ENCODE results near the gene LRCH3.

- PRO-cap, 2 experiments, result no peak in any of the 2 experiments
Measured at GRCh38 chr3:197001683-197002627, 27.7 kb downstream of the MELTF start.

DNA sequence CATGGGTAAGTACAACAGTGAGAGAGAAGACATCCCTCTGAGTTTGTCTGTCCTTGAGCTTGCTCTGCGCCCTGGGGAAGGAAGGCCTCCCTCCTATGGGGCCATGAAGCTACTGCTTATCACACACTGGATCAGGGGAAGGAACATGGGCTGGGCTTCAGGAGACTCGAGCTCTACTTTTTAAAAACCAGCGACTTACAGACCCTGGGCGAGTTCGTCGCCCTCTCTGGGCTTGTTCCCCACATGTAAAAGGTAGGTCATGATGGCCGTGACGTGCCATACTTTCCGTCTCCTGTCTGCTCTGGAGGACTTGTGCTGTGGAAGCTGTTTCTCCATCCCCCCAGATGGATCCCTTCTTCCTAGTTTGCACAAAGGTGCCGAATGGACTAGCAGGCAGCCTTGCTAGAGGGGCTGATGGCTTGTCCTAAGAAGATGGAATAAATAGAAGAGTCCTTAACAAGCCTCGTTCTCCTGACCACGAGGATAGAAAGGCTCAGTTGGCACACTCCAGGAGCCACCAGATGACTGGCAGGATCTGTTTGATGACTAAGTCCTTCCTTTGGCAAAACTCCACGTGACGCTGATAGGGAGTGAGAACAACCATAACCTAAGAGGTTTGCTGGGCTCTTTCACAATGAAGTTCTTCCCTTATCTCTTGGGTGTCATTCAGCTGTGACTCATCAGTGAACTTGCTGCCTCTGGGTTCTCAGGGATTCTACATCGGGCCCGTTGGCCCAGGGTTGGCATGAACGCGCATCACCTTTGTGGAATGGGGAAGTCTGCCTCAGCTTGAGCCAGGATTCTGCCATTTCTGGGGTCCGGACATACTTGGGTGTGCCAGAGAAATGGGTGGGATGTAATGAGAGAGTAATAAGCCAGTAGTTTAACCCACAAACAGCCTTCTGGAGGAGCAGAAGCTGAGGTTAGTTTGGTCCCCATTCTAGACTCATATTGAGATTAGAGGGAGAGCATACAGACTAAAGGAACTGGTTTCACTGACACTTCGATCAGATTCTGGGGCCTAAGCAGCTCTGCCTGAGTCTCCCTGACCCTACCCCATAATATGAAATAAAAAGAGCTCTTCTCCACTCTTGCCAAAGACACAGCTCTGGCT, 1.7 kb upstream of the MELTF start:
- PRO-cap, 2 experiments, result no peak in any of the 2 experiments

GRCh38 chr3:197119251-197119969, 89.8 kb upstream of the MELTF start:
- PRO-cap, 2 experiments, result no peak in any of the 2 experiments

DNA sequence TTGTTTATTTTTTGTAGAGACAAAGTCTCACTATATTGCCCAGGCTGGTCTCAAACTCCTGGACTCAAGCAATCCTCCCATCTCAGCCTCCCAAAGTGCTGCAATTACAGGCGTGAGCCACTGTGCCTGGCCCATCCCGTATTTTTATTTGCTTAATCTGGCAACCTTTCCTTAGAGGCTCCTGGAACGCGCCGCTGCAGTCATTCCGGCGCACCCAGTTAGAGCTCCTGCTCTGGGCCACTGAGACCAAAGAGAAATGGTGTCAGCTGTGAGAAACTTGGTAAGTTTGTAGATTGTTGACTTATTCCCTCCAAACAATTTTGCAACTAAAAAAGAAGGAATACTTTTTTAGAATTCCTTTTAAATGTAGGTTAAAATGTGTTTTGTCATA, 77.9 kb downstream of the BDH1 start:
- PRO-cap, 2 experiments, result no peak in any of the 2 experiments

GRCh38 chr3:197494847-197495255, 60.9 kb downstream of the BDH1 start:
- PRO-cap, 2 experiments, result no peak in any of the 2 experiments

DNA sequence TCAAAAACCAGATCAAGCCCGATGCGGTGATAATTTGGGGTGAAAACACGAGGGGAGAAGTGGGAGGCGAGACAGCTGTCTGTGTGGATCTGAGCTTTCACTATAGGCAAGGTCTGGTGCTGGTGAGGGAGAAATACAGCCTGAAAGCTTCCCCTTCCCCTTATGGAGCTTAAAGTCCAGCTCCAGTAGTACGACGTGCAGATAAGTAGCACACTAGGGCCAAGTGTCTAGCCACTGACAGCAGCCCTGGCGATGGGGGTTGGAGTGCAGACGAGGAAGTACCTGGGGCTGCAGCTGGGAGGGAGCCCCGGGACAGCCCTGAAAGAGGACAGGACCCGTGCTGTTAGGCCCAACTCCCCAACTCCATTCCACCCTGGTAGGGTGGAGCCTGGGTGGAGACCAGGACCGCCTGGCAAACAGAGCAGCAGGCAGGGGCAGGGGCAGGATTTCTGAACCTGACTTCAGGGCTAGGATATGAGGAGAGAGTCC, 43.1 kb downstream of the BDH1 start:
- PRO-cap, 2 experiments, result no peak in any of the 2 experiments

DNA sequence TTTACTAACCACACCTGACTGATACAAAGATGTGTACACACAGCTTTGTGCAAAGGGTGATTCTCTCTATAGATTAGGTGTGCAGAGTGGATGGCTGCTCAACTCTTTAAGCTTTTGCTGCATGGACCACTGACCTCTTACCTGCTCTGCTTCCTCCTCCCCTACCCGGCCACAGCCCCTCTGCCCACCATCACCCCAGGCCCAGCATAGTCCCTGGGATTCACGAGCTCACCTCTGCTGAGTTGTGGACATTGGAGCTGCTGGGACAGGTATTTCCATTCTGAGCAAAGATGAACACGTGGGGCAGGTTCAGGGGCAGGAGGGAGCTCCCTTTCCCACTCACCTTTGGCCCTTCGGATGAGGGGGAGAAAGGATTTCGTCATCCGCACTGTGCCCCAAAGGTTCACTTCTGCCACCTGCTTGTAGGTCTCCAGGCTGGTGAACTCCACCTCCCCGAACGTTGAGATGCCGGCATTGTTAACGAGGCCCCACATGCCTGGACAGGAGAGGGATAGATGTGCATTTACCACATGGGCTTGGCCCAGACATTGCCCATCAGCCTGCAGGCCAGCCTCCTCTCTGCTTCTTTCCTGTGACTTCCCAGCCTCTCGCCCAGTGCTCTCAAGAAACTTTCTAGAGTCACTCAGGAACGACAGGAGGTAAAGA, 41.7 kb downstream of the BDH1 start:
- PRO-cap, 2 experiments, result no peak in any of the 2 experiments

DNA sequence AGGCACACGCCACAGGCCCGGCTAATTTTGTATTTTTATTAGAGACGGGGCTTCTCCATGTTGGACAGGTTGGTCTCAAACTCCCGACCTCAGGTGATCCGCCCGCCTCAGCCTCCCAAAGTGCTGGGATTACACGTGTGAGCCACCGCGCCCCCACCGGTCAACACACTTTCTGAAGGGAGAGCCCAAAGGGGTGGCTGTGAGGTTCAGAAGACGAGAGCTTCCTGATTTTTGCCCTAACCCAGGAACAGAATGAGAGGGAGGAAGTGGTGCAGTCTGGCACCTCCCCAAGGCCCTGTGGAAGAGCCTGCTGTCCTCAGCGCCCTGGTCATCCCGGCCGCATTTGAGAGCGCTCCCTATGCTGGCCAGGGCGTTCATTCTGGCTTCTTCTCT, 13.1 kb downstream of the BDH1 start:
- PRO-cap, 2 experiments, result no peak in any of the 2 experiments

GRCh38 chr3:197547025-197547863, 8.5 kb downstream of the BDH1 start:
- PRO-cap, 2 experiments, result no peak in any of the 2 experiments

- PRO-cap, 2 experiments, result peak in 2 of 2 experiments; most common plus-strand start chr3:197712577 (in 1); most common minus-strand start chr3:197712381 (in 1)
Measured at GRCh38 chr3:197712189-197712929, 24.3 kb downstream of the RUBCN start.

DNA sequence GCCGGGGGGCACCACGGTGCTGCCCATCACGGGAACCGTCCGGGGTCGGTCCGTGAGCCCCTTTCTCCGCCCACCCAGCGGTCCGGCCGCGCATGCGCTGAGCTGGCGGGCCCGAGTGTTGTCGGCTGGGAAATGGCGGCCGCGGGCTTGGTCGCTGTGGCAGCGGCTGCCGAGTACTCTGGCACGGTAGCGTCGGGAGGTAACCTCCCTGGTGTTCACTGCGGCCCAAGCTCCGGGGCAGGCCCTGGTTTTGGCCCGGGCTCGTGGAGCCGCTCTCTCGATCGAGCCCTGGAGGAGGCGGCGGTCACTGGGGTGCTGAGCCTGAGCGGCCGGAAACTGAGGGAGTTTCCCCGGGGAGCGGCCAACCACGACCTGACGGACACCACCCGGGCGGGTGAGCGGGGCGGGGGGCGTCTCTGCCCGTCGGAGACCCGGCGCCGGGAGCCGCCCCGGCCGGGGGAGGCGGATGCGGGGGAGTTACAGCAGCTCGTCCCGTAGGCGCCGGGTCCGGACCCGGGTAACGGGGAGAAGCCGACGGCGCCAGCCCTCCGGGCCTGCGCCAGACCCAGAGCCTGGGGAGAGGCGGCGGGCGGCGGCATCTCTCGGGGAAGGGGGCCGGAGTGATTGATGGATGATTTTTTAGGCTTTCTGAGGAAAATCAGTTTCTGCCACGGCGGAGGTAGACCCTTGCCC, at the start of gene LRCH3:
Gene LRCH3 (plus strand): TSS at position 108 of the 693 bp plus-strand sequence.
- PRO-cap, 2 experiments, result peak in 2 of 2 experiments; most common plus-strand start position 118 of the sequence (in 1); most common minus-strand start position 338 of the sequence (in 2)

- PRO-cap, 2 experiments, result no peak in any of the 2 experiments
Measured at GRCh38 chr3:198158109-198158502, 198.1 kb downstream of the LMLN start.